Thoracic aorta (tissue), 1 donor: ENCODE measurements around a stretch of chr4.

DNA sequence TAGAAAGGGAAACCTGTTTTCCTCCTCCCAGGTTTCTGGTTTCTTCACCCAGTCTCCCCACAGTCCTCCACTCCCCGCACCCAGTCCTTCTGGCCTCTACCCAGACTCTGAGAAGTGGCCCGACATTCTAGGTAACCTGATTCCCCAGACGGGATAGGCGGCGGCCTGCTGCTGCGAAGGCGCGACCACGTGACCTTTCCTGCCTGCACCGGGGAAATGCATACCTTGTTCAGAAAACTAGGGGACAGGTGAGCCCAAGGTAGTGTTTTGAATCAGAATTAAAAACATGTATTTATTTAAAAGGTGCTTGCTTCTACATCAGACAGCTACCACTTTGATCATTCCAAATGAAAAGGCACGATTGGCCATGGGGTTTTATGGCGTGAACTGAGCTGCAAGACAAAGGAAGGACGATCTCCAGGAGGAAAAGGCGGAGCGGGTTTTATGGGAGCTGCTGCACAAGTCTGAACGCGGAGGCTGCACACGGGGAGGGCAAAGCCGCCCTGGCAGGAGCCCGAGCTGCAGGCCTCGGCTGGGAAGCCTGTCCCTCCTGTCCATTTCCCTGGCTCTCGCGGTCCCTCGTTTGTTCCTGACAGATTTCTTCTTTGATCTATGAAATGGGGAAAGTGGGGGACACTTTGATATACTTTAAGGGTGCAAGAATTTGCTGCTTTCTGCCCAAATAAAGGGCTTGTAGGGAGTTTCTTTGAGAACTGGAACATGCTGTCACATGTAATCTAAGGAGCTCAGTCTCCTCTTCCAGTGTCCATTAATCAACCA is 150.8 kb downstream of the SPRY1 start:
- RAMPAGE, long total RNA = no peak

DNA sequence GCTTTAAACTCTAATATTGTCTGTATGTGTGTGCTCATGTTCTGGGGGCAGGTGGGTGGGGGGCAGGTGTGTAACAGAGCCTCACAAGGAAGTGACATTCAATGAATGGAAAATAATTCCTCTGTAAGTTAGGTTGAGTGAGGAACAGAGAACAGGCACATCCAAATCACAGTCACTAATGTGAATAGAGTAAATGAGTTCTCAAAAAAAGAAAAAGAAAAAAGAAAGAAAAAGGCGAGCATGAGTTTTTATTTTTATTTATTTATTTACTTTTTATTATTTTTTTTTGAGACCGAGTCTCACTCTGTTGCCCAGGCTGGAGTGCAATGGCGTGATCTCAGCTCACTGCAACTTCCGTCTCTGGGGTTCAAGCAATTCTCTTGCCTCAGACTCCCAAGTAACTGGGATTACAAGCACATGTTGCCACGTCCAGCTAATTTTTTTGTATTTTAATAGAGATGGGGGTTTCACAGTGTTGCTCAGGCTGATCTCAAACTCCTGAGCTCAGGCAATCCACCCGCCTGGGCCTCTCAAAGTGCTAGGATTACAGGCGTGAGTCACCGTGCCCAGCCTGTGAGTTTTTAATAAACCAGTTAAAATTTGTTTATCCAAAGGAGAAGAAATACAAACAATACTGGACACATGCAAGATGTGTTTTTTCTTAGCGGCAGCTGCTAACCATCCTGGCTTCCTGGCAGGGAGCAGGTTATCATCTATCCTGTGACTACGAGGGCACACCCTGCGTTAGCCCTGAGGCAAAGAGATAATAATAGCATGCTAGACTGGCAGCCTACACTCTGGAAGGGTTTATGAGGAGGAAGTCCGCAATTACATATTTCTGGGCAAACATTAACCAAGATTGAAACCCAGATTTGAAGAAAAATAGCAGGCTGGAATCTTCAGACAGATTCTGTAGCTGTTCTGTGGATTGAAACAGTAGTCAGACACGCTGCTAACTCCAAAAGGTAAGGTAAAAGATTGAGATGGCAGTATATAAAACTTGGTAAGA is 191.3 kb downstream of the SPRY1 start:
- RAMPAGE, long total RNA = no peak

- RAMPAGE, long total RNA = no peak
These were observed 430.2 kb downstream of the SPRY1 start for GRCh38 chr4:123826758-123827246.

- RAMPAGE, long total RNA = no peak
These were observed 500.0 kb downstream of the SPRY1 start for GRCh38 chr4:123896428-123897122.

DNA sequence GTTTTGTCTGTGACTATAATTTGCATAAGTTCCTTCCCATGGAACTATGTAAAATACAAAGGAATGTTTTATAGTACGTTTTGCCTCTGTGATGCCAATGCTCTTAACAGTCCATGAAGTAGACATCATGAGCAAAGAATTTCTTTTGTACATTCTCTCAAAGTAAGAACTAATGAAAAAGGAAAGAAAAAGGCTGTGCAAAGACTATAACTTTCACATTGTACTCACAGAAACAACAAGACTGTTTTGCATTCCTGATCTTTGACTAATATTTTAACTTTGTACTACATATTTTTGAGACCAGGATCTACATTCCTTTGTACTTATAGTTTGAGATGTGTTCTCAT is 589.8 kb downstream of the SPRY1 start:
- RAMPAGE, long total RNA = no peak

DNA sequence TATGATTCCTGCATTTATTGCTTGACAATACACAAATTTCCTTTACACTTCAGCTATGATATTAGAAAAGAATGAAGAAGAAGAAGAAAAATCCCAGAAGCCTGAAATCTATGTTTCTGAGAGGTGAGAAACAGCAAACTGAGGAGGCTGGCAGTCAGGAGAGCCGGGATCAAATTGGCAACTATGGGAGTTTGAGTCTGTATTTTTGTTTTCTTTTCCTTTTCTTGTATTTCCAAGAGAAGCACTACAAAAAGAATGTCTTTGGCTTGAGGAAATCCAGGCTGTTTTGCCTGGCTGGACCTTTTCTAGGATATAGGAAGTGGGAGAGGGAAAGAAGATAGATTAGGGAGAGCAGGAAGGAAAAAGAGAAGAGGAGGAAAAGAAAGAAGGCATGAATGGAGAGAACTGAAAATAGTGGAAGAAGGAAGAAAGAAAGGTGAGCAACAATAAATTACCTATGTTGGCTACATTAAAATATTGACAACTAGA is 631.0 kb downstream of the SPRY1 start:
- RAMPAGE, long total RNA = no peak

DNA sequence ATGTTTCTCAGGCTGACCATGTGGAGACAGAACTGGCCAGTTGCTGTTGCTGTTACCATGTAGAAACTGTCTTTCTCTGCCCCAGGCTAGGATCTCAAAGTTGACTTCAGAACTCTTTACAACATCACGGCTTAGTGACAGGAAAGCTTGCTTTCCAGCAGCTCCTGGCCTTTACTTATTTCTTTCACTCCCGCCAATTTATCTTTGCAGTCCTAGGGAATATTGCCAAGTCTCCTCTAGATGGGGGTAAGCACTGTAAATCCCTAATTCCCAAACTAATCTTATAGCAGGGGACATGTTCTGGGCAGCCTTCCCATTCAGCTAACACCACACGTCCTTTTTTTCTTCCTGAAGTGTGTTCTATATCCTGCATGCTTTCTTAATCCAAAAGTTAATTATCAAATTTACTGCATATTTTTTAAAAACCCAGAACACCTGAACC is 631.6 kb downstream of the SPRY1 start:
- RAMPAGE, long total RNA = no peak

- RAMPAGE, long total RNA = no peak
These were observed 40.8 kb downstream of the ANKRD50 start for GRCh38 chr4:124671719-124672215.

GRCh38 chr4:124712800-124713169 is 253 bp upstream of the ANKRD50 start:
- RAMPAGE, long total RNA = no peak

GRCh38 chr4:124940354-124940843 is 227.9 kb upstream of the ANKRD50 start:
- RAMPAGE, long total RNA = no peak

DNA sequence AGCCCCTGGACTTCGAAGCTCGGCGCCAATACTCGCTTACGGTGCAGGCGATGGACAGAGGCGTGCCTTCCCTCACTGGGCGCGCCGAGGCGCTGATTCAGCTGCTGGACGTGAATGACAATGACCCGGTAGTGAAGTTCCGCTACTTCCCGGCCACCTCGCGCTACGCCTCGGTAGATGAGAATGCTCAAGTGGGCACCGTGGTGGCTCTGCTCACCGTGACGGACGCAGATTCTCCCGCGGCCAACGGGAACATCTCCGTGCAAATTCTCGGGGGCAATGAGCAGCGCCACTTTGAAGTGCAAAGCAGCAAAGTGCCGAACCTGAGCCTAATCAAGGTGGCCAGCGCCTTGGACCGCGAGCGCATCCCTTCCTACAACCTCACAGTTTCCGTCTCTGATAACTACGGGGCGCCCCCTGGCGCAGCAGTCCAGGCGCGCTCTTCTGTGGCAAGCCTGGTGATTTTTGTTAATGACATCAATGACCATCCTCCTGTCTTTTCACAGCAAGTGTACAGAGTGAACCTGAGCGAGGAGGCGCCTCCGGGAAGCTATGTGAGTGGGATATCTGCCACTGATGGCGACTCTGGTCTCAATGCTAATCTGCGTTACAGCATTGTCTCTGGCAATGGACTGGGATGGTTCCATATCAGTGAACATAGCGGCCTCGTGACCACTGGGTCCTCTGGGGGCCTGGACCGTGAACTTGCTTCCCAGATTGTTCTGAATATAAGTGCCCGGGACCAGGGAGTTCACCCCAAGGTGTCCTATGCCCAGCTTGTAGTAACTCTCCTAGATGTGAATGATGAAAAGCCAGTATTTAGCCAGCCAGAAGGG is 2.8 kb downstream of the FAT4 start:
- RAMPAGE, long total RNA = no peak

- RAMPAGE, long total RNA = no peak
These were observed 51.0 kb downstream of the FAT4 start for GRCh38 chr4:125365813-125366071.

GRCh38 chr4:125836616-125837141 is 521.9 kb downstream of the FAT4 start:
- RAMPAGE, long total RNA = no peak

- RAMPAGE, long total RNA = no peak
These were observed 45.0 kb downstream of the INTU start for GRCh38 chr4:127677529-127678312.

GRCh38 chr4:128287880-128288678 is 466 bp upstream of the PGRMC2 start:
- RAMPAGE, long total RNA = no peak

GRCh38 chr4:128385943-128386471 is 98.4 kb upstream of the PGRMC2 start:
- RAMPAGE, long total RNA = no peak

- RAMPAGE, long total RNA = no peak
These were observed 107.1 kb upstream of the PGRMC2 start for GRCh38 chr4:128394849-128395050.

DNA sequence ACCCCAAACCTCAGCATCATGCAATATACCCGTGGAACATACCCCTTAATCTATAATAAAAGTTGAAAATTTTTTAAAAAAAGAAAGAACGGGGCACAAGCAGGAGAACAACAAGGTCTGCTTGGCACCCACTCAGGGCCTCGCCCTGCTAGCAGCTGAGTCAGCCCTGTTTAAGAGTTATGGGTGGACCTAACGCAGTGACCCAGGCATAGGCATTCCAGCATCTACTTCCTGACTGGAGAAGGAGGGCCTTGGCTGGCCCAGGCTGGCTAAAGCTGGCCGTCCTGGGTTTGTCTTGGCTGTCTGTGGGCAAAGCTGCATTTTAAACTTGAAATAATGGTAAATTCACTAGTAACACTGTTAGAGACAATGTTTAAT is 236.7 kb upstream of the PGRMC2 start:
- RAMPAGE, long total RNA = no peak

DNA sequence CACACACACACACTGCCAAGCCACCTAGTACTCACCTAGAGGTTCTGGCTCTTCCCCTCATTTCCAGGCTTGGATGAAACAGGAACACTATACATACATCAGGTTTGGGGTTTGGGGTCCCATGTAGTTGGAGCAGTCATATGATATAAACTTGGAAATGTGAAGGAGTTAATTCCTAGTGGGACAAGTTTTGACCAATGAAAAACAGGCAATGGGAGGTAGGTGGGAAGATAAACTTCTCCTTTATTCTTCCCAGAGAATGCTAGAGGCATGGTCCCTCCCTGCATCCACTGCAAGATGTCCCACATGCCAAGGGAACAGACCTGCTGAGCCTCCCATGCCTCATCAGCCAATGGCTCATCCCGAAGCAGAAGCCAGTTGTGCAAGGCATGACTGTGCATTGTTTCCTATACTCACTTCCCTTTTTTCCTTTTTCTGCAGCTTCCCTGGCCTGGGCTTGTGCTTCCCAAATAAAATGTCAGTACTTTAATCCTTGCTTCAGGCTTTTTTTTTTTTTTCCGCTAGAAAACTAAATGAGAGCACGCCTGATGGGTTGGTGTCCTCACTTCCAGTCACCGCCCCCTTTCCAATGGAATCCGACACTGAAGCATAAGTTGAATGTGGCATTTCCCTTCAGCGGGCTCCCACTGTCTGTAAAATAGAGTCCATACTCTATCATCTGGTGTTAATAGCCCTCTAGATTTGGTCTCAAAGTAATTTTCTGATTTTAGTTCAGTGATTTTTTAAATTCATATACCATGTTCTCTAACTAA is 239.1 kb upstream of the JADE1 start:
- RAMPAGE, long total RNA = no peak

DNA sequence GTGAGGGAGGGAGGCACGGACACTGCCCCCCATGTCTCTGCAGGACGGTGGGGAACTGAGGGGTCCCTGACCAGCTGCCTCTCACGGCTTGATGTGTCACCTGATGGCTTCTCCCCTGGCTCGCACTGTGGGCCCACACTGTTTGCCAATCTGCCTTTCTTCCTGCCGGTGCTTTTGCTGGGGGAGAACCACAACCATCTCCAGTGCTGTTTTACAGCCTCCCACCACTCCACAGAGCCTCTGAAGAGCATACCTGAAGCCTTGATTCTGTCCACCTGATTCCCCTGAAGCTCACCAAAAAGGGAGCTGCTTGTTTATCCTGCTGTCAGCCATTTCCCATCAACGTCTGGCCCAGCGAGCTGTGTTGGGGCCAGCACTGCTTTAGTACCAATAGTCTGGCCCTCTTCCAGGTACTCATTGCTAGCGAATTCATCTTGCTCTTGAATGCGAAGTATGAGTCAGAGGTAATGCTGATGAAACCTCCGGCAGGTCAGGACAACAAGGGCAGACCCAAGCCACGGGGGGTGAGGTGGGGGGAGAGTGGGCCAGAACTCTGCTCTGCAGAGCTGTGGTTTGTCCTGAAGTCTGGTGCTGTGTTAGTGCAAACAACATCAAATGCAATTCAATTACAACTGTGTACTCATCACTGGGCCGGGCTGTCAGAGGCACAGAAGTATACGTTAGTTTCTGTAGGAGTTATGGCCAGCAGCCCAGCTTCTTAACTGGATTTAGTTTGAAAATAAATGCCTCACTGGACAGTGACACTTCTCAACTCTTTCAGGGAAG is 208.2 kb upstream of the JADE1 start:
- RAMPAGE, long total RNA = no peak